ENCODE results near the genes ALKBH2, UBE3B and IFT81.

DNA sequence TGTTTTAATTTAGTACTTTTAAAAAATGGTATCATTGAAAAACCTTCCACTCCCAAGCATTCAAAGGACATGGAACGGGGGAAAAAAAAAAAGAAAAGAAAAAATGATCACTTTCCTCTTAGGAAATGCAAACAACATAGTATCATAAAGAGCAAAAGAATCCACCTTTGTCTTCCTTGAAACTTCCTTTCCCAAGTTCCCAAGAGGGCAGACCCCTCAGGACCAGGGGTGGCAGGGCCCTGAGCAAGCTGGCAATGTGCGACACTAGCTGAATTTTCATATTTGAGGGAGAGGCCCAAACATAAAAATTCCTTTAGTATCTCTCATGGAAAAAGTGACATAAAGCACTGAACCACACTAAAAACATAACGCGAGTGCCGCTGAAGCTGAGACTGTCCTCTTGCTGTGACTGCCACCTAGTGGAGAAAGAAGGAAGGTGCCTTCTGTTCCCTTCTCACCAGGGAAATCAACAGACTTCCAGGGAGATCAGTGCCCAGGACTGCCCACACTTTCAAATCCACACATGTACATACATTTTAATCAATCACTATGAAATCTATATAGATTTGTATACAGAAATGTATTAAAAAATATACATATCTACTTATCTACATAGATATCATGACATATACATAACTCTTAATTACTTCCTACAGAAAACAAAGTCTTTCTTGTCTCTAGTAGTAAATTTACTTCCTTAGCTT is 53.9 kb downstream of the SSH1 start:
- PRO-cap = bidirectional peak, plus-strand start at position 480 of the sequence, minus-strand start at position 256 of the sequence
- RAMPAGE, long total RNA, 2 experiments = no peak in any of the 2 experiments

DNA sequence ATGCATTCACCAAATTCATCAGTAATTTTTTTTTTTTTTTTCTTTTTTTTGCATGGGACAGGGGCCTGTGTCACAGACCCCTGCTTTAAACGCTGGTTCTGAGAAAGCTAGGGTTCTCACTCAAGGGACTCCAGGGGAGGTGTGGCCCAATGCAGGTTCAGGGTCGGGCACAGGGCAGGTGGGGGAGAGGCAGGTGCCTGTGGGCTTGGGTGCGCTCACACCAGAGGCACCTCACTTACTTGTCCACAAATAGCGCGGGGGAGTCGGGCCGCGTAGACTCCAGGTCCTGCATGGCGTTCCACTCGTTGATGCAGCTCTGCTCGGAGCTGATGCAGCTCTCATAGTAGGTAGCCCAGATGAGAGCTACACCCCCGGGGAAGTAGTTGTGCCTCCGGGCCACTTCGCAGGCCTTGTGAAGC is 50.0 kb downstream of the SSH1 start:
- PRO-cap = no peak
- RAMPAGE, long total RNA, 2 experiments = no peak in any of the 2 experiments

- PRO-cap = no peak
- RAMPAGE, long total RNA, 2 experiments = no peak in any of the 2 experiments
Observed at GRCh38 chr12:108810607-108811685, 46.4 kb downstream of the SSH1 start.

- PRO-cap = no peak
- RAMPAGE, long total RNA, 2 experiments = no peak in any of the 2 experiments
Observed at GRCh38 chr12:108840684-108840979, 16.8 kb downstream of the SSH1 start.

- PRO-cap = bidirectional peak, plus-strand start at chr12:108842600, minus-strand start at chr12:108842414
- RAMPAGE, long total RNA, 2 experiments = no peak in any of the 2 experiments
Observed at GRCh38 chr12:108842203-108842689, 15.1 kb downstream of the SSH1 start.

DNA sequence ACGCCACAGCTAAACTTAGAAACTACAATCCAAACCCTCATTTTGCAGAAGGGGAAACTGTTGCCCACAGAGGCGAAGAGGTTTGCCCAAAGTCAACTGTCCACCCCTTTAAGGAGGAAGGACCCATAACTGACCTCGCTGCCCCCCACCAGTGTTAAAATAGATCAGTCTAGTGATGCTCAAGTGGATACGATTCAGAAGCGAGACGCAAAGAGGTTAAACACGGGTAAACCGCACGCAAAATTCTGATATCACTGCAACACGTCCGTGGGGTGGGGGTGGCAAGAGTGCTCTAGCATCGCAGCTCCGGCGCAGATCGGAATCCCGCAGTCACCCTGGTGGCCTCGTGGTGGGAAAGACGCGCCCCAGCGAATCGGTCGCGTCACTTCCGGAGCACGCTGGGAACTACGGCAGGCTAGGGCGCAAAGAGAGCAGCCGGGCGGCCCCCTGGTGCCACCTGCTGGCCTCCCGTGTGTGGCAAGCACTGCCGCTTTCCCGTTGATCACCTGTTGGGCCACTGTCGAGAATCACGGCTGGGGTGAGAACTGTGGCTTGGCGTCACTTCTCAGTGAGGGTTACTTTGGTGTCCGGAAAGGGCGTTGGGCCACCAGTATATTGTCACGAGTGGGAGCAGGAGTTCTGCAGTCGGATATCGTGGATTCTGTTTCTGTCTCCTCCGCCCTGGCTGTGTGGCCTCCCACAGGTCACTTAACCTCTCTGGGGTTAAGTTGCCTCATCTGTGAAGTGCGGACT is at the start of gene ALKBH2:
Gene ALKBH2 (minus strand): TSS at position 360 of the 753 bp plus-strand sequence.
- PRO-cap = unidirectional peak, minus-strand start at position 519 of the sequence
- RAMPAGE, long total RNA, 2 experiments = start-site peak on the minus strand in 2 of 2 experiments, centred at positions 345 to 356 of the sequence, 67 to 169 reads per replicate

DNA sequence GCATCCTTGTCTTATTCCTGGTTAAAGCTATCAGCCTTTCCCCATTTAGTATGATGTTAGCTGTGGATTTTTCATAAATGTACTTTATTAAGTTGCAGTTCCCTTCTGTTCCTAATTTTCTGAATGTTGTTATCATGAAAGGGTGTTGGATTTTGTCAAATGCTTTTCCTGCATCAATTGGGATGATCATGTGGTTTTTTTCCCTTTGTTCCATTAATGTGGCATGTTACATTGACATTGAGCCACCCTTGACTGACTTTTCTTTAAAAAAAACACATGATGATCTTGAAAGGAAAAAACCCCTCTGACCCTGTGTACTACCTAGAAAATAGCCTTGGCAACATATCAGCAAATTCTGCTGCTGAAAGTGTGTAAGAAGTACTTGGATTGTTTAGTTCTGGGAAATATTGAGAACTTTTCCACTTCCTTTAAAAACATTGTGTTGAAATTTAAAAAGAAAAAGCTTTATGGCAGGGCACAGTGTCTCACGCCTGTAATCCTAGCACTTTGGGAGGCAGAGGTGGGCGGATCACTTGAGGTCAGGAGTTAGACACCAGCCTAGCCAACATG is 20.6 kb downstream of the ACACB start:
- PRO-cap = no peak
- RAMPAGE, long total RNA, 2 experiments = no peak in any of the 2 experiments

- PRO-cap = no peak
- RAMPAGE, long total RNA, 2 experiments = no peak in any of the 2 experiments
Observed at GRCh38 chr12:109264539-109265633, 44.2 kb downstream of the FOXN4 start.

DNA sequence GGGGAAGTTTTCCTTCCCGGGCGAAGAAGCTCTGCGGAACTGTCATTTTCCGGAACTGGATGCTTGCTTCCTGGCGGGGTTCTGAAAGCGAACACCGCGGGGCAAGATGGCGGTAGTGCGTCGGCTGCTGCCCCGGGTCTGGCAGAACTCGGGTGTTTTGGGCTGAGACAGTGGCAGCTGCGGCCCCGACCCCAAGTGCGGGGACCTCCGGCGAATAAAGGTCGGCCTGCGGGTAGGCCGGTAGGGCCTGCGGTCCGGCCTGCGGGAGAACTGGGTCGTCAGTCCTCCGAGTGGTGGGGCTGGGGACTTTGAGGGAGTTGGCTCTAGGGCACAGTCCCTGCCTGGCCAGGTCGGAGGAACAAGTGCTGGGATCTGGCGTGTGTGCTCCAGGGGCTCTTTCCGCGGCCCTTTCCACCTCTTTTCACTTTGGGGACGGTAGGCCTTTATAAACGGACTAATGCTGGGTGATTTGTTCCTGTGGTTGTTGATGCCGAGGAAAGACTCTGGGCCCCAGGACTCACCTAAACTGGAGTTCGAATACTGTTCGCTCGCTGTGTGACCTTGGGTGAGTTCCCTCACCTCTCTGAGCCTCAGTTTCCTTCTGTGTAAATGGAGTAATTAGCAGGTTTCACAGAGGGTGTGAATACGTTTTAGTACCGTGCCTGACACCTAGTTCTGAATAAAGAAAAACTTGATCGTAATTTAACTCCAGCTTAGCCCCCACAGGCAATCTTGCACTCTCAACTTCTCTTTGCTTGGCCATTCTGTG is at the start of gene UBE3B:
Gene UBE3B (plus strand): TSS at position 90 of the 769 bp plus-strand sequence.
- PRO-cap = bidirectional peak, plus-strand start at position 94 of the sequence, minus-strand start outside the sequence
- RAMPAGE, long total RNA, 2 experiments = start-site peak on the plus strand in 2 of 2 experiments, centred at positions 91 to 109 of the sequence, 91 to 161 reads per replicate

GRCh38 chr12:109489161-109489563 is 11.7 kb downstream of the UBE3B start:
- PRO-cap = no peak
- RAMPAGE, long total RNA, 2 experiments = no peak in any of the 2 experiments

DNA sequence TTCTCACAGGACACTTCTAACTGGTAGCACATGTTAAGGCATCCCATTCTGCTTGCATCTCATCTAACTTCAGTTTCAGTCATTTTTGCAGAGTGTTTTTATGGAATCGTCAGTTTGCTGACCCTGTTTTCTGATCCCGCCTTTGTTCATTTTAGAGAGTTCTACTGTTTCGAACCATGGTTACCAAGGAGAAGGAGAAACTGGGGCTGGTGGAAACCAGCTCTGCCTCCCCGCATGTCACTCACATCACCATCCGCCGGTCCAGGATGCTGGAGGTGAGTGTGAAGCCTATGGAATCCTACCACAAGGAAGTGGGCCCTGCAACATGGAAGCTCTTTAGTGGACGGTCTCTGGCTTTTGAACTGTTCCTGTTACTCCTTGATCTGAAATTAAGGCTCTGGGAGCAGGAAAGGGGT is 39.2 kb downstream of the UBE3B start:
- PRO-cap = no peak
- RAMPAGE, long total RNA, 2 experiments = no peak in any of the 2 experiments

DNA sequence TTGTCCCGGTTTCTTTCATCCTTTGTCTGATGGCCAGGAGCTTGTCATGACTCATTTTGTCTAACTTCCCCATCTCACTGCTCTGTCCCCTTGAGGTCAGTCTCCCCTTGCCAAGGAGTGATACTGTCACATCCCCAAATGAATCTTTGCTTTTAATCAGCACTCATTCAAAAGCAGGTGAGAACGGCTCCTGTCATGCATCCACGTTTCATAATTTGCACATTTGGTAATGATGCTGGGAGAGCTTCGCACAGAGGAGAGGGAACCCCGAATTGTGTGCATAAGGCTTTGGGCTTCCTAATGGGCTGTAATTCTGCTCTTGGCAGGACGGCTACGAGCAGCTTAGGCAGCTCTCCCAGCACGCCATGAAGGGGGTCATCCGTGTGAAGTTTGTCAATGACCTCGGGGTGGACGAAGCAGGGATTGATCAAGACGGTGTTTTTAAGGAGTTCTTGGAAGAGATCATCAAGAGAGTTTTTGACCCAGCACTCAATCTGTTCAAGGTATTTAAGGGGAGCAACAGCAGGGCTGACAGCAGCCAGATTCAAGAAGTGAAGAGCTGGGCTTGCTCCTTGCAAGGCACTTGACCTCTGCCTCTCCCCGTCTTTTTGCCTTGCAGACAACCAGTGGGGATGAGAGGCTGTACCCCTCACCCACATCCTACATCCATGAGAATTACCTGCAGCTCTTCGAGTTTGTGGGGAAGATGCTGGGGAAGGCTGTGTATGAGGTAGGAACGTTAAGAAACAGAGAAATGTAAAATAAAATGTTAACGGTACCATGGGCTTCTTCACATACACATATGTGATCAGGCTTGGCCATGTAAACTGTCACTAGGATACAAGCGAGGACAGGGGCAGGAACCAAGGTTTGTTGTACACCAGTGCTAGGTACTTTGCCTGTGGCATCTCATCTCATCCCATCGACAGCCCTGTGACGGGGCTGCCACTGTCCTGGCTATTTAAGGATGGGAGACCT is 43.7 kb downstream of the UBE3B start:
- PRO-cap = no peak
- RAMPAGE, long total RNA, 2 experiments = no peak in any of the 2 experiments

GRCh38 chr12:109831208-109832411 is 1.6 kb downstream of the TRPV4 start:
- PRO-cap = no peak
- RAMPAGE, long total RNA, 2 experiments = no peak in any of the 2 experiments

DNA sequence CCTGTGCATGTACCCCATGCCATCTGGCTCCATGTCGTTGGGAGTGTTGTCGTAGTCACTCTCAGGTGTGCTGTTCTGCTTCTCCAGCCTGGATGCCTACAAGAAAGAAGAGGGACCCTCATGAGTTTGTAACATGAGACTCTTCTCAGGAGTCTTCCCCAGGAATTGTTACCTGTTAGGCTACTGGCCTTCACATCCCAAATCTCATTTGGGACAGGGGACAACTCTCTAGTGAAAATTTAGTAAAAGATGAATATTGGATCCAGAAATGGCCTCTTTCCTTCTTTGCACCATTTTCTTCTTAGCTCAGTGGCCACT is 39.0 kb downstream of the TCHP start:
- PRO-cap = no peak
- RAMPAGE, long total RNA, 2 experiments = no peak in any of the 2 experiments

- PRO-cap = no peak
- RAMPAGE, long total RNA, 2 experiments = no peak in any of the 2 experiments
Observed at GRCh38 chr12:109946411-109947186, 46.5 kb downstream of the TCHP start.

DNA sequence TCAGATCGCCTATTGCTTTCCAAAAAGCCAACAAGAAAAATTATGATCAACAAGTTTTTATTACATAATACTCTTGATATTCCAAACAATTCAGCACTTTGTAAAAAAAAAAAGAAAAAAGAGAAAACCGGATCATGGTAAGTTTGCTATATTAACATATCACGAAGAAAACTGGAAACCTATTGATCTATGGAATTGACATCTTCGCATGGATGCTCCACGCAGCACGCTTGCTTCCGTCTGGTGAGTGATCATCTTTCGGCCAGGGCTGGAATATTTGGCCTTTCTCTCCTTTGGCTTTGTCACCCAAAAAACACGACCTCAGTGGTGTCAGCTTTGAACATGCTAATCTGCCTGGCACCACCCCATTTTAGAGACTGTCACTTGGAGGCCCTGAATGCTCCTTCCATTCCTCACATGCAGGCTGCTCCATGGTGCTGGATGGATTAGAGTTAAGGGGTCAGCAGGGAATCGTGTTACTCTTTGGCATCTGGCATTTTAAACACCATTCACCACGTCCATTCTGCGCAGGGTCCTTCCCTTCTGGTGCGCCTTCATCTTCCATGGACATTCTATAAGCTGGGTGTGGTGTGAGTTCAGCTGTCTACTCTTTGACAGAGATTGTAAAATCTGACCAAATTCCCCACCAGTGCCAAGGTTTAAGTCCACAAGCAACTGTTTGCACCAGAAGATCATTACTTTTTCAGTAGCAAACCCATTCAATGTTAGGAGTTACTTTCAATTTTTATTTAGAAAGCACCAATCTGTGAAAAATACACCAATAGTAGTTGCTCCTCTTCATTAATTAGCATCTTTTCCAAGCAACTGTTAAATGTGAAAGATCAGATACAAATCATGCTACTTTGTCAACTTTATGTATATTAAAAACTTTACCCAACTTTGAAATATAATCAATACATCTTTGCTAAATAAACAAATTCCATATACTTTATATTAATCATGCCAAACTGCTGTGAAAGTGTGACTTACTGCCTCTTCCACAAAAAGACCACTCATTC is 47.8 kb downstream of the GIT2 start:
- PRO-cap = no peak
- RAMPAGE, long total RNA, 2 experiments = no peak in any of the 2 experiments

- PRO-cap = no peak
- RAMPAGE, long total RNA, 2 experiments = no peak in any of the 2 experiments
Observed at GRCh38 chr12:110005274-110005736, 6.1 kb downstream of the ANKRD13A start.

- PRO-cap = no peak
- RAMPAGE, long total RNA, 2 experiments = no peak in any of the 2 experiments
Observed at GRCh38 chr12:110012851-110013354, 13.7 kb downstream of the ANKRD13A start.

GRCh38 chr12:110048888-110049517 is 681 bp upstream of the C12orf76 start:
- PRO-cap = no peak
- RAMPAGE, long total RNA, 2 experiments = no peak in any of the 2 experiments

DNA sequence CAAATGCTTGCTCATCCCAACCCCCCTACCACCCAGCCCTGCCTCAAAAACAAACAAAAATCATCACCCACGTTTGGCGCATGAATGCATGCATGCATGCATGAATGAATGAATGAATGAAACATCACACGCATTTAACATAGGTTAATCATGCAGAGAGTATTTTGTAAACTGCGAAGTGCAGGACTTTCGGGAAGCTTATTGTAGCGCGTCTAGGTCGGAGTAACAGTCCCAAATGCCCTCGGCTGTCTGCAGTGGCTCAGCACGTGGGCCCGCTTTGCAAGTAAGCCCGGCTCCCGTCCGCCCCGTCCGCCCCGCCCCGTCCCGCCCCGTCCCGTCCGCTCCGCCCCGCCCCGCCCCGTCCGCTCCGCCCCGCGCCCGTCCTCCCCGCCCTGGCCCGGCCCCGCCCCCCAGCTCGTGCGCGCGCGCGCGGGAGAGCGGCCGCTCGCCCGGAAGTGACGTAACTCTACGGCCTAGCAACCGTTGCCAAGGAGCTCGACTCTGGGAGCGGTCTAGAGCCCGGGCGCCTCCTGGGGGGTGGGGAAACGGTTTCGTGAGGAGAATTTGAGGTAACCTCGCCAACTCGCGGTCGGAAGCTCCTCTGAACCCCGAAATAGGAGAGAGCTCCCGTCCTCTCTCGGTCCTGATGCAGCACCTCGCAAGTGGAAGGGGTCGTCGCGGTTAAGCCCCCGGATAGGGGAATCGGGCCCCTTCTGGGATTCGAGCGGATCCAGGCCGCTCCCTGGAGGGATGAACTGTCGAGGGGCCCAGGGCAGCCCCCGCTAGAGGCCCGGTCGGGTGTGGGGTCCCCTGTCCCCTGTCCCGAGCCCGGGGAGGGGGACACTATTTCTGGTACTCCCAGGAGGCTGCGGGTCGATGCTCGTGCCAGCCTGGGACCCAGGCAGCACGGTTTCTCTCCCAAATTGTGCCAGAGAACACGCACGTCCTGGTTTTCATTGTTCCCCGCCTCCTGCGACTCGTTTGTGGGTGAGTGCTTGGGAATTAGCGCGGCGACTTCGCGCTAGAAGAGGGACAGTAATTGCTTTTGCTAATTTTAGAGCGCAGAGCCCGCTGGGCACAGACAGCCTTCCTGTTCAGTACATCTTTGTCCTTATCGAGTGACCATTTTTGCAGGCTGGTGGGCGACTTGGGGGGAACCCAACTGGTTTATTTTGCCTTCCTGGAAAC is at the start of gene IFT81:
Gene IFT81 (plus strand): TSS at position 483 of the 1,188 bp plus-strand sequence.
- PRO-cap = bidirectional peak, plus-strand start at position 489 of the sequence, minus-strand start at position 251 of the sequence
- RAMPAGE, long total RNA, 2 experiments = start-site peak on the plus strand in 2 of 2 experiments, centred at positions 488 to 510 of the sequence, 33 to 87 reads per replicate

Measured in prostate gland (tissue), 2 donors.